GM23338 (cell line): Measurements from ENCODE around the genes IRAK1BP1 and TTK.

DNA sequence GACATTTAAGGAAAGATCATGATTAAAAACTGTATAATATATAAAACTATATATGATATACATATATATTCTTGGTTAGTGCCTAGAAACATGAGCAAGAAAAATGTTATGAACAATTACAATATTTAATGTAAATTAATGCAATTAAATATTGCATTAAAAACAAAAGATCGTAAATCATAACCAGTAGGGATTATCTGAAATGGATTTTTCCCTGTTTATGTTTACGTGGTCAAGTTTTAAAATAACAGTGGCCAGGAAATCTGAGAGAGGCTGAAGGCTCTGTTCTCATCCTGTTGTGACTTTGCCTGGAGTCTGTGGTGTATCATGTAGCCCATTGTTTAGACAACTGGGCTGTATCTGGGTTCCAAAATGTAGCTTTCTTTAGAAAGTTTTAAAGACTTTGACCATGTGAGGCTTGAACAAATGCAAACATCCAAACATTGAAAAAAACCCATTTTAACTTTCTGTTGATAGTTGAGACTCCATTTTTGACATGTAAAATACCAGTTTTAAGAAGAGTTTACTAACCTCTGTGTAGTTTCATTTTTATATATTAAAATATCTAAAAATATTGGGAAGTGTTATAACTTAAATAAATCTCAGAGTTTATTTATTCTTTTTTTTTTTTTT, 2.5 kb downstream of the MYO6 start:
- PRO-cap = no peak
- RAMPAGE, long total RNA = no peak

DNA sequence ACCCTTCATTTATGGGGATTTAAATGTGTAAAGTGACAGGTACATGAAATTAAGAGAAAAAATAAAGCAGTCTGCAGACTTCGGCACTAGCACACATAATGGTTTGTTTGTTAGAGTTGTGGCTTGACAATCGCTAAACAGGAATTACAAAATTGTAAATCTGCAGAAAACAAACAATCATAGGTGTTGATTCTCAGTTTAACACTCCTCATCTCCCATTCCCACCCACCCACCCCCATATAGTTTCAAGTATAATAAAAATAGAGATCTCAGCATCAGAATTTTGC, 2.0 kb downstream of the HTR1B start:
- PRO-cap = no peak
- RAMPAGE, long total RNA = no peak

DNA sequence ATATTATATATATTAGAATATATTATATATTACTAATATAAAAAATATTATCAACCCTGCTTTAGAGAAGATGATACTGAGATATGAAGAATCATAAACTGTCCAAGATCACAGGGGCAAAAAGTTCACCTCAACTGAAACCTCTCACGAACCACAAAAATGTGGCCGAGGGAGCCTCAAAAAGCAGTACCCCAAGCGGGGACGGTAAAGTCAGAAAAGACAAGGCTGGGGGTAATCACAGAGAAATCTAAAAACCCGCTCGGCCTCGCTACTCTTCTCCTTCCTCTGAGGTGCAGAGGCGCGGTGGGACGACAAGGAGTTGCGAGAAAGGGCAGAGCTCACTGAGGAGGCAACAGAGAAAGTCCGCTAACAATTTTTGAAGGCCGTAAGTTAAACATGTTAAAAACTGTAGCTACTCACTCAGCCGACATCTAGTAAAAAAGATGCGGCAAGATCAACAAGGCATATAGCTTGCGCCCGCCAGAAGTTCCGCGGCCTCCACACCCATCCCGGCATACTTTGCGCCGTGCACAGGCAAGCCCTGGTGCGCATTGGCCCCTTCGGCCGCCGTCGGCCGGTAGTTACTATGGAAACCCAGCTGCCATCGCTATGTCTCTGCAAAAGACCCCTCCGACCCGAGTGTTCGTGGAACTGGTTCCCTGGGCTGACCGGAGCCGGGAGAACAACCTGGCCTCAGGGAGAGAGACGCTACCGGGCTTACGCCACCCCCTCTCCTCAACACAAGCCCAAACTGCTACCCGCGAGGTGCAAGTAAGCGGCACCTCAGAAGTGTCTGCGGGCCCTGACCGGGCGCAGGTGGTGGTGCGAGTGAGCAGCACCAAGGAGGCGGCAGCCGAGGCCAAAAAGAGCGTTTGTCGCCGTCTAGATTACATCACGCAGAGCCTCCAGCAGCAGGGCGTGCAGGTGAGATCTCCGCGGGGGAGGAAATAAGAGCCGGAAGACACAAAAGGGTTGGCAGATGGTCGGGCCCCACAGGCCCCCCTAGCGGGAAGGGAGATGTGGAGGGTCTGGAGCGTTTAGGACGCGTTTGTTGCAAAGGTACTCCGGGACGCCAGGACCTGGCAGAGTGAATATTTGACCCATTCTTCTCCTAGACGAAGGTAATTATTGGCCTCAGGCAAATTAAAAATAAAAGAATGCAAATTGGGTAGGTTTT, at the start of gene IRAK1BP1:
IRAK1BP1 (plus strand) TSS at position 584 of the 1,177 bp plus-strand sequence.
- PRO-cap = bidirectional peak, plus-strand start at position 278 of the sequence, minus-strand start at position 287 of the sequence; bidirectional peak, plus-strand start at position 587 of the sequence, minus-strand start at position 523 of the sequence; bidirectional peak, plus-strand start at position 978 of the sequence, minus-strand start at position 830 of the sequence
- RAMPAGE, long total RNA = start-site peak on the plus strand centred at position 971 of the sequence, 162 bp wide, 159 and 47 reads in 2 replicates

DNA sequence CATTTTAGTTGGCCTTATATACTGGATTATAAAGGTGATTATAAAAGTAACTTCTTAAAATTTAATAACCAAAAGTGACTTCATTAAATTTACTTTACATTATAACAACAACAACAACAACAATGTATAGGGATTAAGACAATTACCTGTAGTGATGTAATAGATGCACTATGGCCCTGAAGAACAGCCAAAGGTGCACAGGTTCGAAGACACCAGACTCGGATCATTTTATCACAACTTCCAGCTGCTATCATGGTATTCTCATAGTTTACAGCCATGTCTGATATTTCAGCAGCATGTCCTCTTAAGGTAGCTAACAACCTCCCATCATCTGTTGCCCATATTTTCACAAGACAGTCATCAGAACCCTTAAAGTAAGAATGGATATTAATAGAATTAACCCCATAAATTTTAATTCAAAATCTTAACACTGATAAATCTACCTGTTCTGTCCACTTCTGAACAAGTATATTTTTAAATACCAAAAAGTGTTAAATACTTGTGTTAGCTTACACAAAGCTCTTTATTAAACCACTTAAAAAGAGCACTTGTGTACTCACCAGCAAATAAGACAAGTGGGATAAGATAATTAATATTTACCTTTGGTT, 52.2 kb downstream of the PHIP start:
- PRO-cap = no peak
- RAMPAGE, long total RNA = no peak

GRCh38 chr6:79064637-79065160, 13.4 kb downstream of the PHIP start:
- PRO-cap = no peak
- RAMPAGE, long total RNA = no peak

DNA sequence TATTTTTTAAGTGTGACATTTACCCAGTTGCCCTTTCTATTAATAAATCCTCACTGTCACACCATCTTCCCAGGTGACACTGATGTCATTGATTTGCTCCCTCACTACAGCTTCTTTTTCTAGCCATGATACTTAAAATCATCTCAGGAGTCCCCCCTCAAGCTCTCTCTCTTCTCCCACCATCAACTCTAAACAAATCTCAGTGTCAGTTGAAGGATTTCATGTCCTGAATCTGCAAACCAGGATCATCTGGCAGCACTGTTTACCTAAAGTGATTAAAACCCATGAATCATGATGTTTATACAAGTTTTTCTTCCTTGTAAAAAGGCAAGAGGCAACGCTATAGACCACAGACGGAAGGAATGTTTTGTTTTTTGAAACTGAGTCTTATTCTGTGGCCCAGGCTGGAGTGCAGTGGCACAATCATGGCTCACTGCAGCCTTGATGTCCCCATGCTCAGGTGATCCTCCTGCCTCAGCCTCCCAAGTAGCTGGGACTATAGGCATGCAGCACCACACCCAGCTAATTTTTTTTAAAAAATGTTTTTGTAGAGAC, 30.2 kb upstream of the SH3BGRL2 start:
- PRO-cap = no peak
- RAMPAGE, long total RNA = no peak

- PRO-cap = bidirectional peak, plus-strand start at chr6:80004650, minus-strand start at chr6:80004495; bidirectional peak, plus-strand start at chr6:80004956, minus-strand start at chr6:80004899
- RAMPAGE, long total RNA = no peak
These were observed at the start of gene TTK for GRCh38 chr6:80003757-80005117. Gene TTK, plus strand, starts transcription at chr6:80004649.

DNA sequence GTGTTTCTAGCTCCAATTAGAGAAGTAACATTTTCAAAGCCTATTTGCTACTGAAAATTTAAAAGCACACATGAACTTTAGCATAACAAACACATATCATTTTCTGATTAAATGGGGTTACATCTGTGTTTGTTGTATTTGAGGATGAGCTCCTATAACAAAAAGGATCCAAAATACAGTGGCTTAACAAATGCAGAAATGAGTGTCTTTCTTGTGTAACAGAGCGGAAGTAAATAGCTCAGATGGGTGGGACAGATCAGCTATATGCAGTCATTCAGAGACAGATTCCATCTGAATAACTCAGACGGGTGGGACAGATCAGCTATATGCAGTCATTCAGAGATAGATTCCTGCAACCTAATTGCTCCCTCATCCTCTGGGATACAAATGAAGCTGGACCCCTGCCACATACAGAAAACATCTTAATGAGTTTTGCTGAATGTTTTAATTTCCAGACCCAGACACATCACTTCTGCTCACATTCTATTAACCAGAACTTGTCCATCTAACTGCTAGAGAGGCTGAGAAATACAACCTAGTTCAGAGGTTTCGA, 332.3 kb downstream of the BCKDHB start:
- PRO-cap = no peak
- RAMPAGE, long total RNA = no peak

- PRO-cap = no peak
- RAMPAGE, long total RNA = no peak
These were observed 487.4 kb downstream of the TENT5A start for GRCh38 chr6:81264978-81265607.

GRCh38 chr6:81774424-81774923, 22.0 kb upstream of the TENT5A start:
- PRO-cap = no peak
- RAMPAGE, long total RNA = no peak

DNA sequence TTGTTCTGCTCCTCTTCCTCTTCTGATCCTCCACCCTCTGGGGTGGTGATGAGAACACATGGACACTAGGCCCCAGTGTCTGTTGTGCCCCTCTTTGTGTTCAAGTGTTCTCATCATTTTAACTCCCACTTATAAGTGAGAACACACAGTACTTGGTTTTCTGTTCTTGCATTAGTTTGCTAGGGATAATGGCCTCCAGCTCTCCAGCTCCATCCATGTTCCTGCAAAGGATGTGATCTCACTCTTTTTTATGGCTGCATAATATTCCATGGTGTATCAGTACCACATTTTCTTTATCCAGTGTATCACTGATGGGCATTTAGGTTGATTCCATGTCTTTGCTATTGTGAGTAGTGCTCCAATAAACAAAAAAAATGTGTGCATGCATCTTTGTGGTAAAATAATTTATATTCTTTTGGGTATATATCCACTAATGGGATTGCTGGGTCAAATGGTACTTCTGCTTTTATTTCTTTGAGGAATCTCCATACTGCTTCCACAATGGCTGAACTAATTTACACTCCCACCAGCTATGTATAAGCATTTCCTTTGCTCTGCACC, 67.5 kb downstream of the RWDD2A start:
- PRO-cap = no peak
- RAMPAGE, long total RNA = no peak

DNA sequence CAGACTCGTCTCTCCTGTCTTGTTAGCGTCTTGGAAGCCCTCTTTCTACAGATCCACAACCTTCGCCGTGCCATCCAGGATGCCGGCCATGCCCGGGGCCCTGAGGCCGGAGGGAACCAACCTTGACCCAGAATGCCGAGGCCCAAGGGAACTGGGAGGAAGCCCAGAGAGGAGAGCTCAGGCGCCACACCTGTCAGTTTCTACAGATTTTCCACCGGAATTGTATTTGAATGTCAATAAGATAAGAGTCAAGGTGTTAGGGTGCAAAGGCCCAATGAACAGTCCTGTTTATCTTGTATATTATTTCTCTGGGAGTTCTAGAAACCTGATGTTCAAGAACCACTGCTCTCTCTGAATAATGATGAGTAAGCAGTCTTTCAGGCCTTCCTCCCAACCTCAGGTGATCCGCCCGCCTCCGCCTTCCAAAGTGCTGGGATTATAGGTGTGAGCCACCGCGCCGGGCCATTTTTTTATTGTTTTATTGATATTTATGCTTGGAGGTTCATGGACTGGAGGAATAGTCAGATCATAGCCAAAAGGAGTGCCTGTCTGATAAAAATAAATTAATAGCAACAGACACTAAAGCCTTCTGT, 858 bp upstream of the ME1 start:
- PRO-cap = bidirectional peak, plus-strand start at position 130 of the sequence, minus-strand start at position 134 of the sequence; unidirectional peak, minus-strand start at position 360 of the sequence
- RAMPAGE, long total RNA = no peak

GRCh38 chr6:83474194-83474754, 38.1 kb upstream of the PRSS35 start:
- PRO-cap = no peak
- RAMPAGE, long total RNA = no peak

DNA sequence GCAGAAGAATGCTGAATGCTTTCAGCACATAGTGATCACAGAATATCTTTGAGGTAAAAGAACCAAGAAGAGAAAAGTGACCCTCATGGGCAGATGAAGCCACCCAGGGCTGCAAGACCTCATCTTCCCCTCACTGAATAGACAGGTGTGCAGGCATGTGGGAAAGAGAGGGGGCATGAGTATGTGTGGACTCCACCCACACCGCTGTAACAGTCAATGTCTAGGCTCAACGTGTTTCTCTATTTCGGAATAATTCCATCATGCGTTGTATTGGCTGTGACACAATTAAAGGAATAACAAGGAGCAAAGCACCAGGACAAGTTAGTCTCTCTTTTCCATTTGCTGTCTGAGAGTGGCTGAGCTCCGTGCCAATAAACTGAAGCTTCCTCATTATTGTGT, 7.2 kb upstream of the MRAP2 start:
- PRO-cap = no peak
- RAMPAGE, long total RNA = no peak

- PRO-cap = no peak
- RAMPAGE, long total RNA = no peak
These were observed 26.9 kb upstream of the TBX18 start for GRCh38 chr6:84791199-84791780.

DNA sequence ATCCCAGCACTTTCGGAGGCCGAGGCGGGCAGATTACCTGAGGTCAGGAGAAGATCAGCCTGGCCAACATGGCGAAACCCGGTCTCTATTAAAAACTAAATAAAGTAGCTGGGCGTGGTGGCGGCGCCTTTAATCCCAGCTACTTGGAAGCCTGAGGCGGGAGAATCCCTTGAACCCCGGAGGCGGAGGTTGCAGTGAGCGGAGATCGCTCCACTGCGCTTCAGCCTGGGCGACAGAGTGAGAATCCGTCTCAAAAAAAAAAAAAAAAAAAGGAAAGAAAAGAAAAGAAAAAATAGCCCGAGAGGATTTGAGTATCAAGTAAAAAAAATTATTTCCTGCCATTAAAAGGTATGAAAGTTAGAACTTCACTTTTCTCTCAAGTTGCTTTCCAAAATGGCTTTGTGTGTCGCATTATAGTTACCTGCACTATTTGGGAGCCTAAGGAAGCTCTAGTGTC, 297.4 kb upstream of the TBX18 start:
- PRO-cap = no peak
- RAMPAGE, long total RNA = no peak

DNA sequence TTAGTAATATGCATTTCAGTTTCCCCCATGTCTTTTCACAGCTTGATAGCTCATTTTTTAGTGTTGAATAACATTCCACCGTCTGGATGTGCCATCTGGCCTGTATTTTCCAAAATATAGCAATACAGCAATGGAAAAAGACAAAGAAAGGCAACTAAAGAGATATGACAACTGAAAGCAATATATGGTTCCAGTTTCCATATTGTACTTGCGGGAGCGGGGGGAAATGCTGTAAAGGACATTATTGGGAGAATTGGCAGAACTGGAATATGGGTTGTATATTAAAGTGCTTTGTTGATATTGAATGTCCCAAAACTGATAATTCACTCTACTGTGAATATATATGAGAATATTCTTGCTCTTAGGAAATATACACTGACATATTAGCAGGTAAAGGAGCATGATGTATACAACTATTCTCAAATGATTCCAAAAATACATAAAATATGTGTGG, 166.3 kb upstream of the NT5E start:
- PRO-cap = no peak
- RAMPAGE, long total RNA = no peak

DNA sequence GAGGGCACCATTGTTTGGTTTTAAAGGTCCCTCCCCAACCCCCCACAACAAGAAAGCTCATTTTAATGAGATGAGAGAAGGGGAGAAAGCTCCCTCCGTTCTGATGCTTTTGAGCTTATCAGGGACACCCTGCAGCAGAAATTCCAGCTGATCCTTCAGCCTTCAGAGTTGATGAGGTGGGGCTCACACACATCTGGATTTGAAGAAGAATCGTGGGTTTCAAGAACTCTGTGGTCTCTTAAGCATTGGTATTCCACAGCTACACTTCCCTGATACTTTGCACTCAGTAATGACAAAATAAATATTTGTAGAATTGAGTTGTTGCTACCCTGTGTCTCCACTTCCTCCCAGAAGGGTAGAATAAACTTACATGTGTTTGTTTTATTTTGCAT, 2.0 kb downstream of the NT5E start:
- PRO-cap = no peak
- RAMPAGE, long total RNA = no peak

DNA sequence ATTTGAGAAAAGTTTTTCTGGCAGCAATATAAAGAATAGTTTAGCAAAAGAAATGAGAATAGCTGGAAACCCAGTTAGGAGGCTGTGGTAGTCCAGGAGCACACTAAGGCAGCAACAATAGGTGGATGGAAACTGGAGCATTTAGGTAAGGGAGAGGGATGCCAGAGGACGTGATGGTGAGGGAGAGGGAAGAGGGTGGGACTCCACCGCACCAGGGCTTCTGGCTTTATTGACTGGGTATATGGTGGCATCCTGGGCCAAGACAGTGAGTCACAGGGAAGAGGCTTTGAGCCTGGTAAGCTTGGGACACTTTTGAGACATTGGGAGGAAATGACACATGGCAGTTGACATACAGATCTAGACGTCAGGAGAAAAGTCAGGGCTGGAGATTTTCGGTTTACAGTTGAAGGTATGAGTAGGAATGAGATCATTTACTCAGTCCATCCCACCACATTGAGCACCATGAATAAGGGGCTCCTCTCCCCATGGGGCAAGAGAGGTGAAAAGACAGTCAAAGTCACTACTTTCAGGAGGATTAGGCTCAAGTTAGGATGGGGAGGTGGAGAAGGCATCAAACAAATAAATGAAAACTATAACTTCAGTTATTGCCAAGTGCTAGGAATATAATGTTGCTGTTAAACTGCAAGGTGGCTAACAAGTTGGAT, 14.9 kb downstream of the NT5E start:
- PRO-cap = no peak
- RAMPAGE, long total RNA = no peak

DNA sequence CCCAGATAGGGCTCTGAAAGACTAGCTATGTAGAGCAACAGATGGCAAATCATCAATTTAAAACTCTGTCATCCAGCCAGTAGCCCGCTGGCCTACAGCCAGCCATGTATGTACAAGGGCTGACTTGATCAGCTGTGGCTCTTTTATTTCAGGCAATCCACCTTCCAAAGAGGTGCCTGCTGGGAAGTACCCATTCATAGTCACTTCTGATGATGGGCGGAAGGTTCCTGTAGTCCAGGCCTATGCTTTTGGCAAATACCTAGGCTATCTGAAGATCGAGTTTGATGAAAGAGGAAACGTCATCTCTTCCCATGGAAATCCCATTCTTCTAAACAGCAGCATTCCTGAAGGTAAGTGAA, 35.2 kb downstream of the NT5E start:
- PRO-cap = no peak
- RAMPAGE, long total RNA = no peak